ENCODE data around the genes PQBP1, CENPVL3, CENPVL1 and XAGE2.

DNA sequence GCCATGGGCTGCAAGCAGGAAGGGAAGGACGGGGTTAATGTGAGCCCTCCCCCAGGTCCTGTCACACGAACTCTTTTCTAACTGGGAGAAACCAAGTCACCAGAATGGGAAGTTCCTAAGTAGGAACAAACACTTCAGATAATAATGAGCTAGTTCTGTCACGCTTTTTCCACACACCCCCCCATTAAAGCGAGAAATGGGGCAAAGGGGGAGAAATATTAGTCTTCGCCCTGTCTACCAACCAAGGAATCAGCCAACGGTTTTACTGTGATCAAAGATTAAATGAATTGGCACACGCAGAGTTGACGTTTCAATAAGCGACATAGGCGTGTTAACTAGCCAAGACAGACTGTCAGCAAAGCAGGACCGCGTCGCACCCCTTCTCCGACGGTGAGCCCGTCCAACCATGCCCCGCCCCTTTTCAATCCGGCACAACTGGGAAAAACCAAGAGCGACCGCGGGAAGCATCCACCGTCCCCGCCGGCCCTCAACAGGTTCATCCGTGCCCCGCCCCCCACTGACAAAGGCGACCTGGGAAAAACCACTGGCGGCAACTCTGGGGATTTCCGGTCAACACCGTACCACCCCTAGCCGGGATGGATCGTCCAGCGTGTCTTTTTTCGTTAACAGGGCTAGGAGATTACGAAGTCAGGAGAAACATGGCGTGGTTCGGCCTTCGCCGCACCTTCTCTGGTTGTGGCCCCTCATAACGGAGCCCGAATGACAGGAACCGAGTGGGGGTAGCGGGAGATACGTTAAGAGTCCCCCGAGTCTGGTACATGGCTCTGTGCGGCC, 520 bp downstream of the TIMM17B start:
- PRO-cap = no peak

DNA sequence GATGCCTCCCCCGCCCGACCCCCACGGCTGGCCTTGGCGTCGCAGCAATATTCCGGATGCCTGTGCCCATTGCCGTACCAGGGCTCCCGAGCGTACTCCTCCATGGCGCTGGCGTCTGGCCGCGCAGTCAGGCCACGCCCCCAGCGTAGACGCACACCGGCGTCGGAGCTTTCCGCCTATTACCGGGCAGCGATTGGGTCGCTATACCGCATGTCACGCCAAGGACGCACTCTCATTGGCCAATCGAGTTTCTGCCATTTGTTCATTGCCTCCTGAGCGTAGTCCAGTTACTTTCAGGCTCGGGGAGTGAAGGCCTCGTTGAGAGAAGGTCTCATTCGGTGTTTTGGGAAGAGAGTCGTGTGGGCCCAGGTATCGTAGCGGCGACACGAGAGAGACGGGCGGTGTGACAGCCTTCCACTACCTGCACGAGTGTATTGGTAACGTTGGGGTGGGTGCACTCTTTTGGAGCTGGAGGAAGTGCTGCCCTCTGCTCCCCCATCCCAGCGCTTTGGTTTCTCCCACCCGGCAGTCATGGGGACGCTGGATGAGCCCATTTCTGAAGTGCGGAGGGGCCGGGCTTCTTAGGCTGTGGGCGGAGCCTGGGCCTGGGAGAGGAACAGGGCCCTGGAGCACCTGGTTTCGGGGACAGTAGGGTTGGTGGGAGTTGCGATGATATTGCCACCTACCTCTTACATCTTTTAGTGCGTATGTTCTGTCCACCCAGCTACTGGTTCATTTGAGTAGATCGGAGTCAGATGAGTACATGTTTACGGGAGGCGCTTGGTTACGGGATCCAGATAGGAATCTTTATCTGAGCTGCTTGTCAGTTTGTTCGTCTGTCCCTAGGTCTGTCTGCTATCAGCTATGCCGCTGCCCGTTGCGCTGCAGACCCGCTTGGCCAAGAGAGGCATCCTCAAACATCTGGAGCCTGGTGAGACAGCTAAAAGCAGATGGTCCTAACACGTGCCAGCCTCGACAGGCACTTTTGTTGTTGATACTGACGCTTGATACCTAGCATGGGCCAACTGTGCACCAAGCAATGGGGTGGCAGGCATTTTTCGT, at the start of gene PQBP1:
Gene PQBP1 (plus strand): TSS at position 285 of the 1,062 bp plus-strand sequence.
- PRO-cap = bidirectional peak, plus-strand start at position 286 of the sequence, minus-strand start at position 117 of the sequence

DNA sequence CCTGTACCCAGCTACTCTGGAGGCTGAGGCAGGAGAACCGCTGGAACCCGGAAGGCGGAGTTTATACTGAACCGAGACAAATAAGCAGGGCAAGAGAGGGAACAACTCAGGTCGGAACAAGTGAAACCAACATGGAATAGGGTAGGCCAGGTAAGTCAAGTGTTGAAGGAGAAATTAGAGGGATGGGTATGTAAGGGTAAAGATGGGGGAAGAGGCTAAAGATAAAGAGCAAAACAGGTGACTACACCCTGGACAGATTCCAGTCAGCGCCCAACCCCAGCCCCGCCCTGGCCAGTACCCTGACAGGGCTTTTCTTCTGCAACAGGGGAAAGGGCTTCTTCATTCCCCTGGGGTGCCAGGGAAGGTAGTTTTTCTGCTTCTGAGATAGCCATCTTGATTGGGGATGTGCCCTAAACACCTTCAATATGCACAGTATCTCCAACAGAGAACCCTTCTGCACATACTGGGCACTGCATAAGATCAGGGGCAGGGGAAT, 1.1 kb upstream of the SLC35A2 start:
- PRO-cap = no peak

DNA sequence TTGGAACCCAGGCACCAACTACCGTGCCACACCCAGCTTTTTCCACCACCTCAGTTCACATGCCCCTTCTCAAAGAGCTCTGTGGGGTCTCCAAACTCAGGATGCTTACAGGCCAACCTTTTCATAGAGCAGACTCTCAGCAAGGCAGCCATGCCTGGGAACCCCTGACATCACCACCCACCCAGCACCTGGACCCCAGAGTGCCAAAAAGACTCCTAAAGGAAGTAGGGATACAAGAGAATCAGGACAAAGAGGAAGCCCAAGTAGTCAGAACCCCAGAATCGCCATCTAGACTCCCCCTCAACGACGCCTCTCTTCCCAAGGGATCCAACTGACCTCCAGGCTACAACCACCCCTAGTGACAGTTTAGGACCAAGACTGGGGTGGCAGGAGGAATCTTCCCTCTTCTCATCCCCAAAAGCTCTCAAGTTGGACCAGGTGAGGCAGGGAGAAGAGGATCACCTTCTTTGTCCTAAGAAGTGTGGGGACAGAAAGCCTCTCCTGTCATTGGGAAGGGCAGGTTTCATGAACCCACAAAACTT, 3.8 kb downstream of the OTUD5 start:
- PRO-cap = no peak

GRCh38 chrX:49029053-49029815, 13.9 kb downstream of the TFE3 start:
- PRO-cap = no peak

DNA sequence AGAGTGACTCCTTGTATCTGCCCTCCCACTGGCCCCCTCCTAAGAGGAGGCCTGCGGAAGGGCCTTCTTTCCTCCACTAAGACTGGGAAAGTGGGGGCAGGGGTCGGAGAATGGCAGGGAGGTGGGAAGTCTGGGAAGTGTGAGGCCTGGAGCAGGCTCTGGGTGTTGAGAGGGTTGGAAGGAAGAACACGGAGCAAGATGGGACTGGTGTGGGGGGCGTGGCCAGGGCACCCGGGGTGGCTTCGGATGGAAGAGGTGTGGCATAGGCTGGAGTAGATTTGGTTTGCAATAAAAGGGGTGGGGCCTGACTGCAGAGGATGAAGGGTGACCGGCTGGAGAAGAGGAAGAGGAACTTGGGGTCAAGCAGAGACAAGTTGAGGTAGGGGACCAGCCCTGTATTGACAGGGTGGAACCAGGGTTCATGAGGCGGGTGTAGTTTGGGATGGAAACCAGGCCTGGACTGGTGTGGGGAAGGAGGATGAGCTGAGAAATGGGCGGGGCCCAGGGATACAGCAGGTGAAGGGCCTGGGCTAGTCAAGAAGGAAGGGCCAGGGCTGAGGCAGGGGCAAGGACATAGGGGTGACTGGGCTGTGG, 4.7 kb downstream of the PLP2 start:
- PRO-cap = no peak

DNA sequence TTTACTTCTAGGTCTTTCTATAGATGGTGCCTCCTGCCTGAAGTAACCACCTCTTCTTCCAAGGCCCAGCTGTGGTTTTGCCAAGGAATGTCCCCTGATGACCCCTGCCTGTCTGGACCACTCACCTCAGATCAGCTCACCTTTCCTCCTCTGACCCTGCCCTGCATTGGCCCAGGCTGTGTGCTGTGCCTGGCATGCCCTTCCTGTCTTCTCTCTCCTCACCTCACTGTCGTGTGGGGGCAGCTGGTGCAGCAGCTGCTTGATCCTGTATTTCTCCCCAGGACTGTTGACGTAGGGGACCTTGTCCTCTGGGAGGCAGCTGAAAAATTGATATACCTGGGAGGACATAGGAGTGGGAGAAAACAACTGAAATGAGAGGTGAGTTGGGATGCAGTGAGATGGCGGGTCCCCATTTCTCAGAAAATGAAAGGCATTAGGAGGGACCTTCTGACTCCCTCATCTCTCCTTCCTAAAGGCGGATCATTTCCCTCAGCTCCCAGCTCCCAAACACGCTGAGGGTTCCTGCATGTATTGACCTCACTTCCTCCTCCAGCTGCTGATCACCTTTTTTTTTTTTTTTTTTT, 6.6 kb downstream of the PRICKLE3 start:
- PRO-cap = no peak

- PRO-cap = no peak
Measured at GRCh38 chrX:49230725-49231330, 2.3 kb downstream of the CACNA1F start.

- PRO-cap = no peak
Measured at GRCh38 chrX:49271350-49271939, 1.9 kb downstream of the PPP1R3F start.

- PRO-cap = no peak
Measured at GRCh38 chrX:49839317-49839527, 10.1 kb downstream of the PAGE4 start.

DNA sequence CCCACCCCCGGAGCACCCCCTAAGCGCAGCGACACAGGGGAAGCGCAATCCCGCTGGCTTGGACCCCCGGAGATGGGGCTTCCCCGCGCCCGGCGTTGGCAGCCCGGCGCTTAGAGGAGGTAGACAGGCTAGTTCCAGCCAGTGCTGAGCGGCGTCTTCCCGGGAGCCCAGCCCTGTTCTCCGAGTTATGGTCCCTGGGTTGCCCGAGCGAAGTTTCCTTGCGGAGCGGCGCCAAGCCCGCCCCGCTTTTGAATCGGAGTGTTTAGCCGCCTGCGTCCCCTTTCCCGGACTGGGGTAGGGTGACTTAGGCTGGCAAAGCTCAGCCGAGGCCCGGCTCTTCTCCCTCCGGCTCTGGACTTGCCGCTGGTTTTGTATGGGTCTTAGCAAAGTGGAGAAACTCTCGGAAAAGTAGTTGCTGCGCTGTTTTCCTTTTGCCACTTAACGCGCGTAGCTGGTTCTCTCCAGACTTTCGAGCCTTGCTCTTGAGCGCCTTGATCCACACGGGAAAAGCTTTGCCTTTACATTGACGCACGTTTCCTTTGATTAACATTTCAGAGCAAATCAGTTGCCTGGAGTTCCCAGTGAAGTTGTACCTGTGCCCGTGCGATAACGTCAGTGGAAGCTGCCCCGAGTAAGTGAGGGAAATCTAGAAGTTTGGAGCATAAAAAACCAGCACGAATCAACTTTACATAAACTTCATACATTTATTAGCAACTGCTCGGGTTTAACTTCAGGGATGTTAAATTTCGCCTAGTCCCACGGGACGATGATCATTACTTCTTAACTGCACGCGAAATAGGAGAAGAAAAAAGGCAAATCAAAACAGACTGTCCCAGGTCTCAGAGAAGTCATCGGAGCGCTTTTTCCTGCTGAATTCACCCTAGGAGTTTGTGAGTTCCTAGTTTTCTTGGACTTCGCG, 715 bp downstream of the CLCN5 start:
- PRO-cap = no peak

DNA sequence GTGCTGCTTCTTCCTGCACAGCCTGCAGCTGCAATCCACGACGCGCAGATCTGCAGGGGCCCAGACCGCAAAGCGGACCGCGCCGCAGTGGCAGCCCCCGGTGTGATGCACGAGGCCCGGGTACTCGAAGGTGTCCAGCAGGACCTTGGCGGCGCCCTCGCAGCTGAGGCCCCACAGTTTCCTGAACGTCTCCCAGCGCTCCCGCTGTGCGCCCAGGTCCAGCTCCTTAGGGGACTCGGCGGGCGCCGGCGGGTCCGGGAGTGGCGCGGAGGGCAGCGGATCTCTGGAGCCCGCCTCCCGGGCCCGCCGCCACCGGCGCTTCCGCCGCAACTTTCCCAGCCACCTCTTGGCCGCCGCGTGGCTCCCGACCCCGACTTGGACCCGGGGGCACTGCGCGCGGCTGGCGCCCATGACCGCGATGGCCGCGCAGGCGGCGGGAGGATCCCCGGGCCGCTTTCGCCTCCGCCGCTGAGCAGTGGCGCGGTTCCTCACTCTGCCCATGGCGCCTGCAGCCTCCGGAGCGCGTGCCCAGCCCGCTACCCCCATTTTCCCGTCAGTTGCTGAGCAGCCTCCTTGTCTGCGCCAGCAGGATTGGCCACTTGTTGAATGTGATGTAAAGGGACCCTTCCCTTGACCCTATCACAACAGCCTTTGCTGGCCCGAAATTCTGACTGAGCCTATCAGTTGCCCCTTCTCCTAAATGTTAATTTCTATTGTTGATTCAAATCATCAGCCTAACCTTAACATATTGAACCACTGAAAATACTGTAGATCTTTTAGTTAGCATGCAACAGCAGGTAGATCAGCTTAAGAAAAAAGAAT, at the start of gene CENPVL3:
Gene CENPVL3 (minus strand): TSS at position 540 of the 822 bp plus-strand sequence.
- PRO-cap = no peak

DNA sequence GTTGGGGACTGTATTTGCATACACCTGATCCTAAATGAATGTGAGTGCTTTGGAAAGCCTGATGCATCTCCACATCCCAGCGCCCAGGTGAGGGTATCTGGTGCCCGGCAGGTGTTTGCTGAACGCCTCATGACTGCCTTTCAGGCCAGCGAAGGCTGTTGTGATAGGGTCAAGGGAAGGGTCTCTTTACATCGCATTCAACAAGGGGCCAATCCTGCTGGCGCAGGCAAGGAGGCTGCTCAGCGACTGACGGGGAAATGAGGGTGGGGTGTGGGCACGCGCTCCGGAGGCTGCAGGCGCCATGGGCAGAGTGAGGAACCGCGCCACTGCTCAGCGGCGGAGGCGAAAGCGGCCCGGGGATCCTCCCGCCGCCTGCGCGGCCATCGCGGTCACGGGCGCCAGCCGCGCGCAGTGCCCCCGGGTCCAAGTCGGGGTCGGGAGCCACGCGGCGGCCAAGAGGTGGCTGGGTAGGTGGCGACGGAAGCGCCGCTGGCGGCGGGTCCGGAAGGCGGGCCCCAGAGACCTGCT, at the start of gene CENPVL1:
Gene CENPVL1 (plus strand): TSS at position 302 of the 528 bp plus-strand sequence.
- PRO-cap = no peak

DNA sequence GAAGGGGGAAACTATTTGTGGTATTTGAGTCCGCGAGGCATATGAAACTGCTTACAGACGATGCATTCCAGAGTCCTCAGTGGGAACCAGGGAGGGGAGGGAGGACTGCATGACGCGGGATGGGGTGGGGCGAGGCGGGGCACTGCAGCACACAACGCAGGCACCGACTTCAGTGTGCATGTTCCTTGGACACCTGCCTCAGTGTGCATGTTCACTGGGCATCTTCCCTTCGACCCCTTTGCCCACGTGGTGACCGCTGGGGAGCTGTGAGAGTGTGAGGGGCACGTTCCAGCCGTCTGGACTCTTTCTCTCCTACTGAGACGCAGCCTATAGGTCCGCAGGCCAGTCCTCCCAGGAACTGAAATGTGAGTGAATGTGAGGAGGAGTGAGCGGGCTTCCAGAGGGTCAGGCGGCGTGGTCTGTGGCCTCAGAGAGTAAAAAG, at the start of gene XAGE2:
Gene XAGE2 (plus strand): TSS at position 172 of the 442 bp plus-strand sequence.
- PRO-cap = no peak

GRCh38 chrX:52654693-52654870, 118 bp downstream of the SSX7 start:
- PRO-cap = no peak

DNA sequence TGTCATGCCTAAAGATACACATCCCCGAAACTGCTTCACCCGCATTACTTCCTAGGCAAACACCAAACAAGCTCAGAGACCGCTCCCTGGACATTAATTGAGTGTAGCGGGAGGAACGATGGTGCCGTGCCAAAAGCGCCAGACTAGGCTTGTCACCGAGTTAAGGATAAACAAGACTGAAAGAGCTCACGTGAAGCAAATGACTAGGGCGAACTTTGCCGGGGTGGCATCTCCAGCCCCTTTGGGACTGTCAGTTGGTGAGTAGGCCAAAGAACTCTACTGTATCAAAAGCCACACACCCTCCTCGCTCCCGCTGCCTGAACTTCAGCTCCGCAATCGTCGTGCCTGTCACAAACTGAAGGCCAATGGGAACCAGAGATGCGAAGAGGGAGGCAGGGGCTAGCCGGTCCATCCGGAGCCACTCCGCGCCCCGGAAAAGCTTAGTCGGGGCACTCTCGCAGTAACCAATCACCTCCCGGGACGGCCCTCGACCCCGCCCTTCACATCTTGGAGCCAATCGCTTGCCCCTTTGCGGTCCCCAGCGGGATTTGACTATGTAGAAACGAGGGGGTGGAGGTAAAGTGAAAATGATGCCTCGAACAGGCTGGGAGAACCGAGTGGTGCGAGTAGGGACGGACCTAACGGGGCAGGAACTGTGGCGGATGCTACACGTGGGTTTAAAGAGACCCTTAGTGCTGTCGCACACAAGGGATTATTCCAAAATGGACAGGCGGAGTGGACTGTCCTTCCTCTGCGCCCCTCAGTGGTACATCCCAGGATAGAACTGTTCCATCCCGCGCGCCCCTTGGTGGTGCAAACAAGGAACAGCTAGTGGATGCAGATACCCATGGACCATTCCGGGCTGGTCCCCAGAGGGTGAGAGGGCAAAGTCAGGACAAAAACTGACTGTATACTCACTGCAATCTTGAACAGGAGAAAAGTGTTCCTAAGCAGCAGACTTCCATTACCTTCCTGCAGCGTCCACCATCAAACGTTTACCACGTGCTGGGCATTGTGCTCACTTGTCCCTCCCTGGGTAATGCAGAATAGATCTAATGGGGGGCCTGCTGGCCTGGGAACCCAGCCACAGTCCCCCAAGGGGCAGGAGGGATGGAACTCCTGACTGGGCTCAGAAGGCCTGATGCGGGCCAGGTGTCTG, 37.2 kb upstream of the FAM156A start:
- PRO-cap = no peak

GRCh38 chrX:53071337-53072628, 10.4 kb upstream of the TSPYL2 start:
- PRO-cap = no peak

GRCh38 chrX:53189984-53190972, 34.7 kb downstream of the KDM5C start:
- PRO-cap = no peak

DNA sequence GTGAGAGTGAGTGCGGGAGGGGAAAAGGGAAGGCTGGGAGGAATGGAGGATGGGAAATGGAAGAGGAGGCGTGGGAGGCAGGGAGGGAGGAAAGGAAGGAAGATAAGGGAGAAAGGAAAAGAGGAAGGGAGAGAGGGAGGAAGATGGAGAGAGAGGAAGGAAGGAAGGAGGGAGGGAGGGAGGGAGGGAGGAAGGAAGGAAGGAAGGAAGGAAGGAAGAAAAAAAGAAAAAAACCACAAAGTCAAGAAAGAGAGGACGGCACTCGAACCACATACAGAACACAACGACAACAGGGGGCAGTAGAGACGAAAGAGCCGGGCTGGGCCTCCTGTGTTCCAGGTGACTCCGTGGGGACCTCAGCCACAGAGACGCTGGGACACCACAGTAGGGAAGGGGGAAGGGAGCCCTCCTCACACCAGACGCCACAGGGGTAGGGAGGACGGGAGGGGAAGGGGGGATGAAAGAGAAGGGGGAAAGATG, 41.4 kb downstream of the IQSEC2 start:
- PRO-cap = no peak

DNA sequence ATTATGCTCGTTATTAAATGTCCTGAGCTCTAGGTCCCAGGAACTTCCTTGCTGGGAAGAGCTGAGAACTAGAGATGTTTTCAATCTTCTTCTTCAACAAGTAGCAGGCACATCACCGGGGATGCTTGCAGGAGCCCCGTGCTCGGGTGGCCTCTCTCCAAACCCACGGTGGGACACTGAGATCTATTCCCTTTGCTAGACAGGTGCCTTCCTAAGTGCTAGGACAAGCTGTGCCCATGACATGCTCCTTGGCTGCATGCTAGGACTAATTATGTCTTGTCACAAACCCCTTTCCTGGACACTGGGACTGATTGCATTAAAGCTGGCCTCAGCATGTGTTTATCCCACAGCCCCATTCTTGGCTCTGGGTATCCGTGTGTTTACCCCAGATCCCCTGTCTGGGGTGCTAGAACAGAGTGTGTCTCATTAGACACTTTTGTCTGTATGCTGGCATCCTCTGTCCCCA, 30.8 kb downstream of the IQSEC2 start:
- PRO-cap = no peak

Data from peritoneum (tissue), 1 donor.